ENCODE measurements around a stretch of chr13.

- PRO-cap: no peak
- RAMPAGE, long total RNA, 4 experiments: no peak in any of the 4 experiments
Measured at GRCh38 chr13:111281065-111281630, 39.3 kb upstream of the TEX29 start.

DNA sequence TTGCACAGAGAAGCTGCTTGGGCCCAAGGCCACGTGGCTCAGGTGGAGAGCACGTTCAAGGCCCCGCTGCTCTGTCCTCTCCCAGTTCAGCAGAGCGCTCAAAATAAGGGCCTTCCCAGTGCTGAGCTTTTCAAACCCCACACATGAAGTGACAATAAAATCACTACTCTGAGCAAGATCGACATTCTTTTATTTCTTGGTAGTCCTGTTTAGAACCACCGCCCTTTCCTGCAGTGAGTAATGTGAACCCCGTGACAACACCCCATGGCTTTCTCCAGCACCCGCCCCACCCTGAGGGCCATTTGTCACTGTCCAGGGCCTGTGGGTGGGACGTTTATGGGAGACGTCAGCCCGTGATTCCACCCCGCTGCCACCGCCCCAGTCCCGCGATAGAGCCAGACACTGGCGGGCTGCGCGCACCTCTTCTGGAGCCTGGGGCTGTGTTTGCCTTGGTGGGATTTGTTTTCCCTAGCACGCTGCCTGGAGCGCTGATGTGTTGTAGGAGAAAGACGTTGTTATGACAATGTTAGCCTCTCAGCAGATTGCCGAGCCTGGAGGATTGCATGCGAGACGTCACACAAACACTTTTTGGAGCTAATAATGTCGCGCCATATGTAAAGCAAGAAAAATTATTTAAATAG lies 263.6 kb downstream of the TEX29 start:
- PRO-cap: no peak
- RAMPAGE, long total RNA, 4 experiments: no peak in any of the 4 experiments

DNA sequence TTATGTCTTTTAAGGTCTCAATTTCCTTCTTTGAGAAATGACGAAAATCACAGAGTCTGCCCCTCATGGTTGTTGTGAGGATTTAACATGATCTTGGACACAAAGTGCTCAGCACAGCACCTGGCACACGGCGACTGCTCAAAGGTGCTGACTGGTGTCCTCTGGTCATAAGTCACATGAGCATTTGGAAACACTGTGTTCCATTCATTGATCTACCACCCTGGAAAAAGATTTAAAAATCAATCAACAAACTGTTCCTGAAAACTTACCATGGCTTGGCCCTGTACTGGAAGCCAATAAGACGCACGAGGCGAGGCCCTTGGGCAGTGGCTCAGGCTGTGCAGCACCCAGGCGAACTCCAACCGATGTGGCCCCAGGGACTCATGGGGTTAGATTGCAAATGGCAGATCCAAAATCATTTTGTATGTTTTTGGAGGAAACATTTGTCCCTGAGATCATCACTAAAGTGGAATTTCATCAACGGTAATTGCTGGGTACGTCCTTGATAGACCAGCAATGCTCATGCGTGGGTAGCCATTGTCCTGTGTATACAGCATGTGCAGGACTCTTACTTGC lies 150.3 kb upstream of the SPACA7 start:
- PRO-cap: no peak
- RAMPAGE, long total RNA, 4 experiments: no peak in any of the 4 experiments

- PRO-cap: no peak
- RAMPAGE, long total RNA, 4 experiments: no peak in any of the 4 experiments
Measured at GRCh38 chr13:112524836-112525729, 62.9 kb downstream of the TUBGCP3 start.

- PRO-cap: no peak
- RAMPAGE, long total RNA, 4 experiments: no peak in any of the 4 experiments
Measured at GRCh38 chr13:112703726-112705010, 14.3 kb downstream of the ATP11A start.

DNA sequence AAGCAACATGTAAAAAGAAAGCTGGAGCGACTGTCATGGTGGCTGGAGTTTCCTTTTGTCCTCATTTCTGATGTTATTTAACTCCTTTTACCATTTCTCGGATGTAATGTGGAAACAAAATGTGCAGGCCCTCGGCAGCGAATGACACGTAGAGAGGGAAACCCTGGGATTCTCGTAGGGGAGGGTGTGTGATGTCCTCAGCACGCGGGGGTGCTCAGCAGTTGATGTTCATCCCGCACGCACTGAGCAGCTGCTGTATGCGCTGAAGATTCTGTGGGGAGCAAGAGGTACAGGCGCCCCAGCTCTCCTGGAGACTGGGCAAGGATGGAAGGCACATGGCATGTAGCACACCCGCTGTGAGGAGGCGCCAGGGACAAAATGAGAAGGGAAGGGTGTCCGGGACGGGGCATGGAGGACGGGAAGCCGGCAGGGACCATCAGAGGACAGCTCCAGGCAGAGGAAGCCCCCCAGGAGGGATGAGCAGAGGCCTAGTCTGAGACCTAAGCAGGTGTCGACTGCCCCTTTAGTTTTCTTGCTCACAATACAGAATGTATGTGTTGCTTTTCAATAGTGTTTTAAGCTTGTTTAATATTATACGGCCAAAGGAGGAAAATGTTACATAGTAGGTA lies 15.4 kb downstream of the ATP11A start:
- PRO-cap: no peak
- RAMPAGE, long total RNA, 4 experiments: no peak in any of the 4 experiments

- PRO-cap: no peak
- RAMPAGE, long total RNA, 4 experiments: no peak in any of the 4 experiments
Measured at GRCh38 chr13:112728856-112729875, 39.3 kb downstream of the ATP11A start.

DNA sequence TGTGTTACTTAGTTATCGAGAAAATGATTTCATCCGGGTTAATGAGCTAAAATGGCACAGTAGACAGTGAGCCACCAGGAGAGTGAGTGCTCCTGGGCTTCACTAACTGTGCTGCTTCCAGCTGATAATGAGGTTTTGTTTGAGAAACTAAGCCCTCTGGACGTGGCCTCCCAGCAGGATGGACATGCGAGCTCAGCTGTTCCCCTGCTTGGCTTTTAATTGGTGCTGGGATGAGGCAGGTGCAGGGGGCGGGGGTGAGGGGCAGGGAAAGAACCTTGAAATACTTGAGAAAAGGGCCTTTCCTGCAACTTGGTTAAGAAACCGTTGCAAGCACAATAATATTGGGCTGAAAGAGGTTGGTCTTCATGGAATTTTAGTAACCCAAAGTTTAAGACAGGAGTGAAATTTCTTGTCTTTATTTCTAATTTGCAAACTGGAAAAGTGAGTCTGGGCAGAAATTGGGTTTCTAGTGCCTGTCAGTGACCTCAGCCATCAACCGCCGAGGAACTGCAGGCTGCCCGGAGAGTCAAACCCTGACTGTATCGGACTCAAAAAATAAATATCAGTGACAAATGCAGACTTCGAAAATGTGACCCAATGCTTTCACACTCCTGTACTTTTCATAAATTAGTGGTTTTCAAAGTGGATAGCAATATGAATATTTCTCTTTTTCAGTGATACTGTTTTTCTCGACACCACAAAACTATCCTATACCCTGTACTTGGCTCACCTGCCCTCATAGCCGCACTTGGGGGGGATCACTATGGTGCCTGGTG lies 44.4 kb downstream of the ATP11A start:
- PRO-cap: no peak
- RAMPAGE, long total RNA, 4 experiments: no peak in any of the 4 experiments

GRCh38 chr13:112743209-112744135 lies 53.6 kb downstream of the ATP11A start:
- PRO-cap: no peak
- RAMPAGE, long total RNA, 4 experiments: no peak in any of the 4 experiments

- PRO-cap: no peak
- RAMPAGE, long total RNA, 4 experiments: no peak in any of the 4 experiments
Measured at GRCh38 chr13:112894117-112894690, 74.8 kb upstream of the MCF2L start.

GRCh38 chr13:112897925-112898136 lies 71.2 kb upstream of the MCF2L start:
- PRO-cap: no peak
- RAMPAGE, long total RNA, 4 experiments: no peak in any of the 4 experiments

- PRO-cap: no peak
- RAMPAGE, long total RNA, 4 experiments: start-site peak on the plus strand in 1 of 4 experiments, at chr13:112968455-112968470 at its widest, 5 reads per replicate
Measured at GRCh38 chr13:112968022-112968968, 719 bp upstream of the MCF2L start.

- PRO-cap: no peak
- RAMPAGE, long total RNA, 4 experiments: no peak in any of the 4 experiments
Measured at GRCh38 chr13:112998536-112998853, 29.5 kb downstream of the MCF2L start.

GRCh38 chr13:113022179-113023156 lies 53.5 kb downstream of the MCF2L start:
- PRO-cap: no peak
- RAMPAGE, long total RNA, 4 experiments: no peak in any of the 4 experiments

- PRO-cap: no peak
- RAMPAGE, long total RNA, 4 experiments: no peak in any of the 4 experiments
Measured at GRCh38 chr13:113129883-113130716, 7.5 kb downstream of the F10 start.

- PRO-cap: no peak
- RAMPAGE, long total RNA, 4 experiments: no peak in any of the 4 experiments
Measured at GRCh38 chr13:113222615-113223178, 13.3 kb downstream of the CUL4A start.

- PRO-cap: no peak
- RAMPAGE, long total RNA, 4 experiments: no peak in any of the 4 experiments
Measured at GRCh38 chr13:113245757-113246143, 36.3 kb downstream of the CUL4A start.

DNA sequence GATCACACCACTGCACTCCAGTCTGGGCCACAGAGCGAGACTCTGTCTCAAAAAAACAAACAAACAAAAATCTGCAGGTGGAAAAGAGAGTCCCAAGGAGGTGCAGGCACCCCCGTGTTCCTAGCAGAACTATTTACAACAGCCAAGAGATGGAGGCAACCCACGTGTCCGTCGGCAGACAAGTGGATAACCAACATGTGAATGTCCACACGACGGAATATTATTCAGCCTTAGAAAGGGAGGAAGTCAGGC lies 29.5 kb downstream of the LAMP1 start:
- PRO-cap: no peak
- RAMPAGE, long total RNA, 4 experiments: no peak in any of the 4 experiments

DNA sequence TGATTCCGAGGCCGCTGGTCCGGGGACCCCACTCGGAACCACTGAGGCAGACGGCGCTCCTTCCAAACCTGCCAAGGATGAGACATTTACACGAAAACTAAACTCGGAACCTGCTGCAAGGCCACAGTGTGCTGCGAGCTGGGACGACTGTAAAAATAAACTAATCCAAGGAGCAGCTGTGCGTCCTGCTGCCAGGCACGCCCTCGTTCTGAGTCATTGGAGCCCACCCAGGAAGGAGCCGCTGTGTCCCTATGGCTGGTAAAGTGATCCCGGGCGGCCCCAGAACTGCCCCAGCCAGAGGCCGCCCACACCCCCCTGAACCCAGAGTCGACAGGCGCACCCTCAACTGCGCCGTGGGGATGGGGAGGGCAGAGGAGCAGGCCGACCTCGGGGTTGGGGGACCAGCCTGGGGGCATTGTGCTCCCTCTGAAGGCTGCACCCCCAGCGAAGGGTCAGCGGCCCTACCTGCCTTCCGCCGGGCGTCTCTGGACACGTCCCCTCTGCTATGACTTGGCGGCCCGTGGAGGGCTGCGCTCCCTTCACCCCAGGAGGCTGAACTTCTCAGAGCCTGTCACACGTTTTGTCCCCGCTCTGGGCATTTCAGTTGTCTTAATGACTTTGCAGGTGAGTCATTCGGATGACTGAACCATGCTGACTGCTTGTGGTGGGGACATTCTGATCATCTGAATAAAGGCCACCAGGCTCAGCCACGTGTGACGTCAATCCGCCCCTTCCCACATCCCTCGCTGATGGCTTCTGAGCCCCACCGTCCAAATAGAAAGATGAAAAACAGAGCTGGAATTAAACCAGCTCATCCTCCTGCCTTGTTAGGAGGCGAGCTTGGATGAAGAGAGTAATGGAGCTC lies 42.7 kb downstream of the ADPRHL1 start:
- PRO-cap: bidirectional peak, plus-strand start at position 211 of the sequence, minus-strand start at position 157 of the sequence
- RAMPAGE, long total RNA, 4 experiments: no peak in any of the 4 experiments

GRCh38 chr13:113454016-113454474 lies 757 bp upstream of the ADPRHL1 start:
- PRO-cap: no peak
- RAMPAGE, long total RNA, 4 experiments: no peak in any of the 4 experiments